Smooth muscle cell (in vitro differentiated cells): ENCODE measurements around the genes KLHL18, PTPN23 and SCAP.

- RAMPAGE, long total RNA = no peak
These were observed 6.8 kb upstream of the RTP3 start for GRCh38 chr3:46490713-46491667.

- RAMPAGE, long total RNA = no peak
These were observed 17.4 kb downstream of the FAM240A start for GRCh38 chr3:46629444-46630398.

DNA sequence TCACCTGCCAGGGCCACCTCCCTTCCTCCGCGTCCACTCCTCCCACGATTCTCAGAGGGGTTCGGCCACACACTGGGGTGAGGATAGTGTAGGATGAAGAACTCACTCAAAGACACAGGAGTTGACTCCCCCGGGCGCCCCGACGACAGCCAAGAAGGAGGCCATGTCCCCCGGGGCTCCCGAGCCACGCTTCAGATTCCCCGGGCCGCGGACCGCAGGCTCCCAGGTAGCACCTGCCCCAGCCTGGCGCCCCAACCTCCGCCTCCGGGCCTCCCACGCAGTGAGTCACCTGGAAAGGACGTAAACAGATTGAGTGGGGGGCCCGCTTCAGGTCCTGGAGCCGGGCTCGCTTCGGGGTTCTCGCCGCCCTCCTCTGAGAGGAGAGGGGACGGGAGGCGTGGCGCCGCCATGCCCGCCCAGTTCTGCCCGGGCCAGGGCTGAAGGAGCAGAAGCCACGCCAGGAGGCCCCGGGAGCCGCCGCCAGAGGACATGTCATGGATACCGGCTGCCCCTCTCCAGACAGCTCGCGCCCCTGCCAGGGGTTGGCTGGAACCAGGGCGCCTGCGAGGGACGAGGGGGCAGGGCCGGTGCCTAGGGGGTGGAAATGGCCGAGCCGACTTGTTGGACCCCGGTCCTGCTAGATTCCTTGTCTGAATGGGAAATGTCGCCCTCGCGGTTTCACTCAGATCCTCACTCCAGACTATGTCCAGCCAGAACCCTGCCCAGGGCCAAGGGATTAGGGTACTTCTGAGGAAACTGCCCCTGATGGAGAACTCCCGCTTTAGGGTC is 29.4 kb downstream of the MYL3 start:
- RAMPAGE, long total RNA = no peak

GRCh38 chr3:46852331-46852580 is 11.0 kb downstream of the MYL3 start:
- RAMPAGE, long total RNA = no peak

DNA sequence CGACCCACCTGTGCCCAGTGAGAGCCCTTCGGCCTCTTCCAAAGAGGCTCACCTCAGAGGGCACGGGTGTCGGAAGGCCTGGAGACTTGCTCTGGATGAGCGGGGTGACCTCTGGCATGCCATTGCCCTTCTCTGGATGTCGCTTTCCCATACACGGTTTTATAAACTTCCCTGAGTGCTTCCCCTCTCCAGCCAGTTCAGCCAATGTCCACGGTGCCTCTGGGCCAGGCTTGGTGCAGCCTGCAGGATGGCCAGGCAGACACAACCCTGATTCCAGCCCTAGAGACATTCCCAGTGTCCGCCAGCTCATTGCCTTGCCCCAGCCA is 3.6 kb upstream of the PTH1R start:
- RAMPAGE, long total RNA = no peak

DNA sequence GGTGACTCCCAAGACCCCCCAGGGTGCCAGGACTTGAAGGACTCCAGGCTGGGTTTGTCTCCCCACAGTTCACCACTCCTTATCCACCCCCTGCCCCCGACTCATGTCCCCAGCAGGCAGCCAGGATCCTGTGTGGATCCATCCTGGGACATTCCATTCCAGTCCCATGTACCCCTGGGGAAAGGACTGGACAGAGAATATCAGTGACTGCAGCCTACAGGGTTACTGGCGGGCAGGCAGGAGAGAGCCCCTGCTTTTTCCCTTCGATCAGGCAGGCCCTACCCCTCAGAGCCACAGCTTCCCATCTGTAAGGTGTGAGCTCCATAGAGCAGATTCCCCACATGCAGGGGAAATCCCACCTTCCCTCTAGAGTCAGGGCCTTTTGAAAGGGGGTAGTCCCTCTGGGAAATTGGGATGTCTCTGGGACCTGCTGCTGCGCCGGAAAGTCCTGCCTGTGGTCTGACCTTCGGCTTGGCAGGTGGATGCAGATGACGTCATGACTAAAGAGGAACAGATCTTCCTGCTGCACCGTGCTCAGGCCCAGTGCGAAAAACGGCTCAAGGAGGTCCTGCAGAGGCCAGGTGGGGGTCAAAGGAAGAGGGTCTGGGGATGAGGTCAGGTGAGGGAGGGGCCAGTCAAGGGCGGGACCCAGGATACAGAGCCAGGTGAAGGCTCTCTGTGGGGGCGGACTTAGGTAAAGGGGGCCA is 16.1 kb downstream of the PTH1R start:
- RAMPAGE, long total RNA = no peak

DNA sequence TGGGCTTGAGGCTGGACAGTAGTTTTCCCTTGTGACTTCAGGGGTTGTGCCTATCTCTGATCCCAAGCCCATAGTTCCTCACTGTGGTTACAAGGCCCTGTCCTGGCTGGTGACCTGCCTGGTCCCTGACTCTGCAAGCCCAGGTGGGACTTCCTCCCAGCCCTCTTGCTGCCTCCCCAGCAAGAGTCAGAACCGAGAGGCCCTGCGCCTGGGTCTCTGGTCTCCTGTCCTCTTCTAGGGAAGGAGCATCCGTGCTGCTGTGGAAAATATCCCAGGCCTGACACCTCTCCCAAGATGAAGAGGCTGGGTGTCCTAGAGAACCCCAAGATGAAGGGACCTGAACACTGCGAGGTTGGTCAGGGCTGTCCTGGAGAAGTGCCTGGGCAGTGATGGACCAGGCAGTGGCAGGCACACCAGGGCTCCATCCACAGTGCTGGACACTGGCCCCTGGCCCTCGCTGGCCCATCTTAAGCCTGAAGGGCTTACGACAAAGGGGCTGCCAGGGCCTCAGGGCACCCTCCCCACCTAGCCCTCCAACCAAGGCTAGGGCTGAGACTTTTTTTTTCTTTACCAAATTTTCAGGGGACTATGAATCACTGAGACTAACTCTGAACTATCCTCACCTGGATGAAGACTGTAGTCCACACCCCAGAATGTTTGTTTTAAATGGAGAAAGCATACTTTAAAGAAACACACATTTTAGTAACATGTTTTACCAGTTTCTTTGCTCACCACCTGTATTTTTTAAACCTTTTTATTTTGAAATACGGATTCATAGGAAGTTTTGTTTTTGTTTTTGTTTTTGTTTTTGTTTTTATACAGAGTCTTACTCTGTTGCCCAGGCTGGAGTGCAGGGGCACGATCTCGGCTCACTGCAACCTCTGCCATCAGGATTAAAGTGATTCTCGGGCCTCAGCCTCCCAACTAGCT is 32.9 kb downstream of the PTH1R start:
- RAMPAGE, long total RNA = no peak

DNA sequence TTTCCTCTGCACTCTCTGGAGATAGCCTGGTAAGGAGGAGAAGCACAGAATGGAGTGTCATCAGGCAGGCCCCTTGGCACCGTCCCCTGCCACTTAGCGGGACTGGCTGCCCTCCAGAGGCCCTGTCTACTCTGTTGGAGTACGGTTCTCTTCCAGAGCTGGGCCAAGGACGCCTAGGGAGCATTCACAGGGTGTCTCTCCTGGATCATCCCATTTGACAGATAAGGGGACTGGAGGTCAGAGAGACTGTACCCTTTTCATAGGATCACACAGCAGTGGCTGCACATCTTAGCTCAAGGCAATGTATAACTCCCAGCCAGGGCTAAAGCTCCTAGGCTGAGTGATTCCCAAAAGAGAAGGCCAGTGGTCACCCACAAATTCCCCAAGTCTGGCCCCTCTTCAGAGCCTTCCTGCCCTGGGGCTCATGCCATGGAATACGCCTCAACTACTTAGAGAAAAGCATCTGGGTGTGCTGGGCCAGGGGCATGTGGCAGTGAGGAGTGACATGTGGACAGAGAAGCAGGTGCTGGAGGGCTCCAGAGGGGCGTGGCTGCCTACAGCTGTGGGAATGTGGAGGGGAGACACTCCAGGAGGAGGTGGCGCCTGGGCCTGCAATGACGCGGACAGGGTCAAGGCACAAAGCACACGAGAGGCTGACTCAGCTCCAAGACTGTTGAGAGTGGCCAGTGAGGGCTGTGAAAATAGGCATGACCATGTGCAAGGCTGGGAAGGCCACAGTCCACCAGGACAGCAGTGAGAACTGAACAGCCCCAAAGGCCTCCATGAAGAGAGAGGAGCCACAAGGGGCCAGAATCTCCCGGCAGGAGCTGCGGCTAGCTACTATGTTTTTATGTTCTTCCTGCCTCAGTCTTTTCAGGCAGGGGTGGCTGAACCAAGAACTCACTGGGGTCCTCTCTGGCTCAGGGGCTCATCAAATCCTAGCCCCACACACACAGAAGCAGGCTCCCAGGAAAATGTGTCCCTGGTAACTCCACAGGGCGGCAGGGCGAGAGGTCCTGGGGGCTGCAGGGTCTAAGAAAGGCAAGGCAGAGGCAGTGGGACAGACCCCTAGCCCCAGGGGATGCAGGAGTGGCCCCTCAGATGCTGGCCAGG is 48.5 kb downstream of the PTH1R start:
- RAMPAGE, long total RNA = no peak

DNA sequence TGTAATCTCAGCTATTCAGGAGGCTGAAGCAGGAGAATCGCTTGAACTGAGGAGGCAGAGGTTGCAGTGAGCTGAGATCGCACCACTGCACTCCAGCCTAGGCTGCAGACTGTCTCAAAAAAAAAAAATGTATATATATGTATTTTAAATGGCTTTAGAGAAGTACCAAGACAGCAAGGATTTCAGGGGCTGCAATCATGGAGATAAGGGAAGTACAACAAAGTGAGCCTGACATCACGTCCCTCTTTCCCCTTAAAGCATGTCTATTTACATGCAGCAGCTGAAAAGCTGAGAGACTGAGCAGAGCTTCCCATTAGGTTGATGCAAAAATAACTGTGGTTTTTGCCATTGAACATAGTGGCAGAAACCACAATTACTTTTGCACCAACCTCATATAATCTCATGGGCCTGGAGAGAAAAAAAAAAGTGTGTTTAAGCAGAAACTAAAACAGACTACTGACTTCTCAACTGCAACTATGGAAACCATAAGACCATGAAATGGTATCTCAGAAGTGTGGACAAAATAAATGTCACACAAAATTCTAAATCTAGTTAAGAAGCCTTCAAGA is 48.3 kb downstream of the CCDC12 start:
- RAMPAGE, long total RNA = no peak

GRCh38 chr3:46943085-46944329 is 33.0 kb downstream of the CCDC12 start:
- RAMPAGE, long total RNA = no peak

DNA sequence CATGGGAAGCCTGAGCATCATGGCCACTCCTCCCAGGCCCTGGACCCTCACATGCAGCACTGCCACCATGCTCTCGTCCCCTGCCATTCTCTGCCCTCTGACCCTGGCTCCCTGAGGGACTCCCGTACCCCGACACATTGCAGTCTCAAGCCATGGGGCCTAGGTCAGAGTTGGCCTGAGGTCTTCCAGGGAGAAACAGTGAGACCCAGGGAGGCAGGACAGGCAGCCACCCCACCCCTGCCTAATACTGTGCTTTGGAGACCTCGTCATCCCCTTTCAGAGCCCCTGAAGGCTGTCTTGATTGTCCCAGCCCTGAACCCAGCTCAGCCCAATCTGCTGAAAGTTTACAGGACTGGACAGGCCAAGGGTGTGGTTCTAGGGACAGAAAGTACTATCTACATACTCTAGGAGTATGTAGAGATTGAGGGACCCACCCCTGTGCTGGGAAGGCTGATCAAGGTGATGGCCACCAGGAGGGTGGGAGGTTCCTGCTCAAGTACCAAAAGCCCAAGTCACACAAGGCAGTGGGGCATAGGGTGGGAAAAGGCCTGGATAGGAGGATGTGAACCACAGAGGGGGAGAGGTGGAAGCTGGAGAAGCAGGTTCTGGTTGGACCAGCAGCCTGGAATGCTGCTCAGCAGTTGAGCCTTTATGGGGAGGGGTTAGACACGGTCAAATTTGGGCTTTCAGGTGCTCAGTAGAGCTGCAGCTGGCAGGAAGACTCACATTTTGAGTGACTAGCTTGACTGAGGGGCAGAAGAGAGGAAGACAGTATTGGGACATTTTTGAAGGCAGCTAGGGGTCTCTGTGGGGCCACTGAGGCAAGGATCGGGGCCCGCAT is 6.6 kb downstream of the NBEAL2 start:
- RAMPAGE, long total RNA = no peak

- RAMPAGE, long total RNA = no peak
These were observed 82.7 kb downstream of the NBEAL2 start for GRCh38 chr3:47062083-47062716.

DNA sequence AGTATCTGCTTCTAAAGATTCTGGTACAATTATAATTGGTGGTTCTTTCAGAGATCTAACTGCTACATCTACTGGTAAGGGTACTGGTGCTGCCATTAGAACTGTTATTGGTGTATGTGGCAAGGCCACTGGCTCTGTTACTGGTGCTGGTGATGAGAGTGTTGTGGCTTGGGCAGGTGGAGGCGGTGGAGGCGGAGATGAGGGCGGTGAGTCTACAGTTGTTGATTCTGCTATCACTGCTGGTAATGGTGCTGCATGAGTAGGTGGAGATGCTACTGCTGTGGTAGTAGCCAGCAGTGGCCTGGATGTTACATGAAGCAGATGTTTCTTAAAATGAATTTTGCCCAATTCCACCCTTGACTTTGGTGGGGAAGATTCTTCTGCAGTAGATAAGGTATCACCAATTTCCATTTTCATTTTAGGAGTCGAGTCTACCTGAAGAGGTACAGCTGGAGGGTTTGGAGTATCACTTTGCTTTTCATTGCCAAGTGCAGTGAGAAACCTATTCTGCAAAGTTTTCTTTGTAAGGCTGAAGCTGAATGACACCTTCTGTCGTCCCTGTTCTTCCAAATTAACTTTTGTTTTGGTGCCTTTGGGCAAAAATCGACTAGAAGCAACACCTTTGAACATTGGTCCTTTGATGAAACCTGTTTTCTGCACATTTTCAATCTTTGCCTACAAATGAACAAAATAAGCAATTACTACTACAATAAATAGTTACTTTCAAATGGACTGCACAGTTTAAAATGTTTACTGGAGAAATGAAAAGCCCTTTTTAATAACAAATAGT is 39.8 kb downstream of the SETD2 start:
- RAMPAGE, long total RNA = no peak

DNA sequence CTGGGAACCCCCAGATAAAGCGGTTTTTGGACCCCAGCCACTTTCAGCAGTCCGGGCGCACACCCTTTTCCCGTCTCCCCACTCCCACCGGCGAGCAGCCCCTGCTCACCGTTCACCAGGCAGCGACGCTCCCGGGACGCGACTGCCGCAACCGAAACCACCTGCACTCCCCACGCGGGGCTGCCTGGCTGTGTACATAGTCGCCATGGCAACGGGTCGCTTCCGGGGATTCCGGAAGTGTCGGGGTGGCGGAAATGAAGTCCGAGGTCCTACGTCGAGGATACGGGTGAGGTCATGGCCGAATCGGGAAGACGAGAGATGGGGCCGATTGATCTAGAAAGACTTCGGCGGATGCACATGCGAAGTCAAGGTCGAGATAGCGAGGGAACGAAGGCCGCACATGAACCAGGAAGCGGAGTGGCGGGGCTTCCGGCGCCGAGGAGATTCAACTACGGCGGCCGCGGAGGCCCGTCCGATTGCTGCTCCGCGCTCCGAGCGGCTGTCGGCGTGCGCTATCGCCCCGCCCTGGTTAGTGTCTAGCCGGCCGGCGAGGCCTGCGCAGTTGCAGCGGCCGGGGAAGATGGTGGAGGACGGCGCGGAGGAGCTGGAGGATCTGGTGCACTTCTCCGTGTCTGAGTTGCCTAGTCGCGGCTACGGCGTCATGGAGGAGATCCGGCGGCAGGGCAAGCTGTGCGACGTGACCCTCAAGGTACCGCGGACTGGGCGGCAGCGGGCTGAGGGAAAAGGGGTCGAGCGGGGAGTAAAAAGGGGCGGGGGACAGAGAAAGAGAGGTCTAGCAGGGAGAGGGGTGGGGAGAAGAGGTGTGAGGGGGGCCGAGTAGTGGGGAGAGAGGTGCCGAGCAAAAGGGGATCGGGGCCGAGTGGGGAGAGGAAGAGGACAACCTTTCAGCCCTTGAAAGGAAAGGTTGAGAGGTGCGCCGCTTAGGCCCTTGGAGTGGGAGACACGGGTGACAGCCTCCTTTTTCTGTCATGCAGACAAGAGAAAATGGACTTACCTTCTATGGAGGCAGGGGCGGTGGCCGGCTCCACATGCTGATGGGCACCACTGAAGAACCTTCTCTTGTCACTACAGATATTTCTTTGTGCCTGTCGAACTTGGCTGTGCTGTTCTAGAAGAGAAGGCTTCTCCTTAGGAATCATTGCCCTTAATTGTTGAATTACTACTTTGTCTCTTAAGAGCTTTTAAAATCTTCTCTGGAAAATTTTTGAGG is at the start of gene KLHL18:
Gene KLHL18 (plus strand): TSS at position 559 of the 1,231 bp plus-strand sequence.
- RAMPAGE, long total RNA = start-site peak on the plus strand centred at position 294 of the sequence, 161 bp wide, 70 and 31 reads in 2 replicates

DNA sequence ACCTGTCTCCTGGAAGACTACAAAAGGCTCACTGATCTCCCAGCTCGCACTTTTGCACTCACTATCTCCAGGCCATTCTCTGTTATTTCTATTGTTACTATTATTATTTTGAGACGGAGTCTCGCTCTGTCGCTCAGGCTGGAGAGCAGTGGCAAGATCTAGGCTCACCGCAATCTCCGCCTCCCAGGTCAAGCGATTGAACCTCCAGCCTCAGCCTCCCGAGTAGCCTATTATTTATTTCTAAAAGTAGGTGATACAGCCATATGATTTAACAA is 924 bp upstream of the PTPN23 start:
- RAMPAGE, long total RNA = no peak

DNA sequence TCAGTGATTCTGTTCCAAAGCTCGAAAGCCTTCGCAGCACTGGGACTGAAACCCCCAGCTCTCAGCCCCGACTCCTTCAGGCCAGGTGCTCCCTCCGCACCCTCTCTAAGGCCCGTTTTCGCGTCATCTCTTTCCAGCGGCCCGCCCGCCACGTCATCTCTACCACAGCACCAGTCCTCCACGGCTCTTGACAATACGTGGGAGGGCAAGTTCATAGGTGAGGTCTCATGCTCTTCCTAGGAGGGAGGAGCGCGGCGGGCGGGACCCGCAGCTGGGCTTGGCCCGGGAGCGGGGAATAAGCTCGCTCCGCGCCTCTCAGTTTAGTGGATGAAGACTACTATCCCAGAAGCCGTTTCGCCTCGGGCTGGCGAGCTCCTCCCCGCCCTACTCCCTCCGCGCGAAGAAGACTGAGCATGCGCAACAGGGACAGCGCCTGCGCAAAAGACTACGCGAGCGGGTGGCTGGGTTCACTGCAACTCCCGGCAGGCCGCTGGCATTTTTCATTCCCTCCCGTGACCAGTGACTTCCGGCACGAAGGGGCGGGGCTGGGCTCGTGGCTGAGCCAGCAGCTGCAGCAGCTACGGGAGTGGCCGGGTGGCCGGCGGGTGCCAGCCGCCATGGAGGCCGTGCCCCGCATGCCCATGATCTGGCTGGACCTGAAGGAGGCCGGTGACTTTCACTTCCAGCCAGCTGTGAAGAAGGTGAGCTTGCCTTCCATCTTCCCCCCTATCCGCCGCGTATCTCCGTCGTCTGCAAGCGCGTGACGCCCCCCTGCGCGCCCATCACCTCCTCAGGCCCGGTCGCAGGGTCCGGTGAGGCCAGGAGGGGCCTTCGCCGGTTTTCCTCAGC is at the start of gene PTPN23:
Gene PTPN23 (plus strand): TSS at position 542 of the 849 bp plus-strand sequence.
- RAMPAGE, long total RNA = start-site peak on the minus strand centred at position 172 of the sequence, 192 bp wide, 16 and 5 reads in 2 replicates; start-site peak on the plus strand centred at position 569 of the sequence, 31 bp wide, 127 and 57 reads in 2 replicates

- RAMPAGE, long total RNA = no peak
These were observed at the start of gene SCAP for GRCh38 chr3:47475650-47476356. TSS of gene SCAP (minus strand) at chr3:47475941.

GRCh38 chr3:47481755-47482802 is 6.3 kb upstream of the SCAP start:
- RAMPAGE, long total RNA = no peak

DNA sequence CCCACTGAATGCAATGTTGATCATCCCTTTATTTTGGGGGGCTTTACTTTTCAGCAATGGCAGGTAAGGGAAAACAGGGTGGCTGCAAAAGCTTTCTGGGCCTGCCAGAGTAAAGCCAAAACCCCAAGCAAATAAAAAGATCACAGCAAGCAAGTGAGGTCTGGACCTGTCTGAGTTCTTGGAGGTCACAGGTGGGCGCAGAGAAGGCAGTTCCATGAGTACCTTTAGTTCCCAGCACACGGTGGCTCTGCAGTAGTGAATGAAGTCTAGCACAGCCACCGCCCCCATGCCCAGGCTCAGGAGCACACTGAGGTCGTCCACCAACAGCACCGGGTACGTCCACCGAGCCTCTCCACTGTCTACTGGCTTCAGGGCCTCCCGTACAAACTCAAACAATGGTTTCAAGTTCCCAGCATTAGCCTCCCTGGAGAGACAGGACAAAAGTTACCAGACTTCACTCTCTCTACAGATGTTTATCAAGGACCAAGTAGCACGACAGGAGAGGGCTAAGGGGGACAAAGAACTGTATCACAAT is 12.0 kb downstream of the ELP6 start:
- RAMPAGE, long total RNA = no peak

GRCh38 chr3:47515798-47516268 is 2.3 kb upstream of the ELP6 start:
- RAMPAGE, long total RNA = no peak